ENCODE measurements around the gene ANKRD29.

GRCh38 chr18:21997520-21997826 lies 171.9 kb upstream of the GATA6 start:
- RRBS = no CpG with 5 or more reads among the region's 6 CpGs

DNA sequence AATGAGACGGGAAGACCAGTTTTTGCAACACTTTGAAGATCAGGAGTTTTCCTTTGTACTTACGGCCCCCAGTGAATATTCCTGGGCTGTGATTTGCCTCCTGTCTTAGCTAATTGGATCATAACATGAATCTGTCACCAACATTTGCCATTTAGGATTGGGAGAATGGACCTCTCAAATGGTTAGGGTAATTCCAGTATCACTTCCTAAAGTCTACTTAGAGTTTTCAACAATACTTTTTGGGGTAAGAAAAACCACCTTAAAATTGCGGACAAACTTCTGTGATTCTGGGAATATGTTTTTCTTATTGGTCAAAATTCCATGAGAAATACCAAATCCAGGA lies 136.7 kb upstream of the GATA6 start:
- RRBS = no CpG with 5 or more reads among the region's 3 CpGs

DNA sequence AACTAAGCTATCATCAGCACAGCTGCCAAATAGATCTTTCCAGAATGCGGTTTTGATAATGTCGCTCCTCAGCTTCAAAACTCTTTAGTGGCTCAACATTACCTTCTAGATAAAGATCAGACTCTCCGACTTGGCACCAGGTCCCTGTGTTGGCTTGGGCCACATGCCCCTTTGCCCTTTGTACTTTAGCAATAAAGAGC lies 128.9 kb upstream of the GATA6 start:
- RRBS = no CpG with 5 or more reads among the region's 3 CpGs

GRCh38 chr18:22060626-22061015 lies 108.8 kb upstream of the GATA6 start:
- RRBS = no CpG with 5 or more reads among the region's 2 CpGs

GRCh38 chr18:22084037-22085223 lies 85.0 kb upstream of the GATA6 start:
- RRBS = no CpG with 5 or more reads among the region's 20 CpGs

- RRBS = no CpG with 5 or more reads among the region's 13 CpGs
Observed at GRCh38 chr18:22087588-22088574, 81.5 kb upstream of the GATA6 start.

GRCh38 chr18:22167030-22167493 lies 2.3 kb upstream of the GATA6 start:
- RRBS = 80% methylated on average over 15 of the region's 26 CpGs

DNA sequence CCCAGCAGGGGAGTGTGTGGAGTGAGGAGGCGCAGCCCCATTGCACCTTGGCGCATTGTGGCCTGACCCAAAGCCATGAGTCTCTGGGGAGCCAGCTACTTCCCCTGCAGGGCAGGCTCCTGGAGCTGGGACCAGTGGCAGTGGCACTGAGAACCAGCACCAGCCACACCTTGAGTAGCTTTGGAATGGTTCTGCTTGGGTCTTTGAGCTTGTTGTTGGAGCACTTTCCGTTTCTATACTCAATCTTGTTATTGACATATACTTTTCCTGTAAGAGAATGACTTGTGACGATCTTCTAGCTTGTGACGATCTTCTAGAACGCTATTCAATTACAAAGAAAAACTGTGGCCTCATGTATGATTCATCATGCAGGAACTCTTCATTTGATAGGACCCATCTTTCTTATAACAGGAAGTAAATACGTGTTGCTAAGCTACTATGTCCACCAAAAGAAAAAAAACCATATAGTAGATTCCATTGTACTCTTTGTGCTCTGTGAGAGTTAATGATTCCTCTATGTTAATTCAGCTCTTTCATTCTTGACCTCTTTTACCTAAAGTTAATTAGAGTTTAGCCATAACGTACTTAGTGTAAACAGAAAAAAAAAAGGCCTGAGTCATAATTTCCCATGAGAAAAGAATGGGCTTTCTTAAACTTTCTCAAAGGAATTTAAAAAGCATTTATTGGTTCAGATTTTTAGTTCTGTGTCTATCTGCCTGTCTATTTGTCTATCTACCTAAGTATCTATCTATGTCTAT lies 113.1 kb downstream of the GATA6 start:
- RRBS = no CpG with 5 or more reads among the region's 8 CpGs

DNA sequence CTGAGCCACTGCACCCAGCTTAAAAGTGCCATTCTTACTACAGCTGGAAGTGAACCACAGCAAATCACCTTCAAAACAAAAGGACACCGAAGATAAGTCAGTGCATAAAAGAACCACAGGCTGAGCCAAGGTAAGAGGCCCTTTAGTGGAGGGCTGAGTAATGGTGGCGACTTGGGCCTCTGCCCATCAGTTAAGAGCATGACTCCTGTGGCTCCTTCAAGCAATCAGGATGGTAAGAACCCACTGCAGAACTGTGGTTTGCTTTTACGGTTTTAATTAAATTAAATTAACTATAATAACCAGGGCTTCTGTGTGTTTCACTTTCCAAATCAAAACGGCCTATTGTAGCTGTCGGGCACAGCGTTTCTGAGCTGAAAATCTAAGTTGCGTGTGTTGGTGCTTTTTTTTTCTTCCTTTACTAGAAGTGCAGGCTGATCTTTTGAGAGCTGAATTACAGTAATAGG lies 75.0 kb downstream of the CTAGE1 start:
- RRBS = no CpG with 5 or more reads among the region's 7 CpGs

DNA sequence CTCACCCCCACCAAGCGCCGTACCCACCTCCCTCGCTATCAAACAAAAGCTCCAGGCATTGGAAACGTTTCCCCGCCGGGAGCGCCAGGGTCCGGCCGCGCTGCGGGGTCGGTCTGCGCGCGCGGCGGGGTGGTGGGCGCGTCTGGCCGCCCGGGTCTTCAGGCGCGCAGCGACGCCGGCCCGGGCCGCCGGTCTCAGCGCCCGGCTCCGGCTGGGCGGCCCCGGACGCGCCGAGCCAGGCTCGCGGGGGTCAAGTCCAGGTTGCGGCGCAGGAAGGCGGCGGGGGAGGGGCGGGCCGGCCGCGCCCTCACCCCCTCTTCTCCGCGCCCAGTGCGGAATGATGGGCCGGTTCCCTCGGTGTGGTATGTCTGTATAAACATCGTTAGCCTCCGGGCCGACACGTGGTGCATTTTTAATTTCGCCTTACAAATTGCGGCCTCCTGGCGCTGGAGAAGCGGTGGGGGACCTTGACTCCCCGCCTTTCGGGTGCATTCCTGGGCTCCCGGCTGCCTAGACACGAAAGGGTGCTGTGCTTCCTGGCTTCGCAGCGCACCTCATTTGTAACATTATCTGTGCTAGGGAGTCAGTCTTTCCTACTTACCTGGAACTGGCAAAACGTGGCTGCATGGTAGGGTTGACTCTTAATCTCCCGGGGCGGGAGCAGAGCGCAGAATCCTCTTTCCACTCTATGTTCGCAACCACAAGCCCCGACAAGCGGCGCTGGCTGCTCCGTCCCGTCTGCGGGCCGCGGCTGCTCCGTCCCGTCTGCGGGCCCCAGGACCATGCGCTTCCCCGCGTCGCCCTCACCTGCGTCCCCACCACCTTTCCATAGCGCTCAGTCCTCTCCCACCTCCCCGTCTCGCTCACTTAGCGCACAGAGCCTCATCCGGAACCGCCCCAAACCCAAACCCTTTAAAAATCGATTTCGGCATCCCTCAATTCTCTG lies 69.0 kb downstream of the CTAGE1 start:
- RRBS = 3% methylated on average over 39 of the region's 95 CpGs

GRCh38 chr18:23265418-23265748 lies 130.1 kb downstream of the CABLES1 start:
- RRBS = no CpG with 5 or more reads among the region's 4 CpGs

DNA sequence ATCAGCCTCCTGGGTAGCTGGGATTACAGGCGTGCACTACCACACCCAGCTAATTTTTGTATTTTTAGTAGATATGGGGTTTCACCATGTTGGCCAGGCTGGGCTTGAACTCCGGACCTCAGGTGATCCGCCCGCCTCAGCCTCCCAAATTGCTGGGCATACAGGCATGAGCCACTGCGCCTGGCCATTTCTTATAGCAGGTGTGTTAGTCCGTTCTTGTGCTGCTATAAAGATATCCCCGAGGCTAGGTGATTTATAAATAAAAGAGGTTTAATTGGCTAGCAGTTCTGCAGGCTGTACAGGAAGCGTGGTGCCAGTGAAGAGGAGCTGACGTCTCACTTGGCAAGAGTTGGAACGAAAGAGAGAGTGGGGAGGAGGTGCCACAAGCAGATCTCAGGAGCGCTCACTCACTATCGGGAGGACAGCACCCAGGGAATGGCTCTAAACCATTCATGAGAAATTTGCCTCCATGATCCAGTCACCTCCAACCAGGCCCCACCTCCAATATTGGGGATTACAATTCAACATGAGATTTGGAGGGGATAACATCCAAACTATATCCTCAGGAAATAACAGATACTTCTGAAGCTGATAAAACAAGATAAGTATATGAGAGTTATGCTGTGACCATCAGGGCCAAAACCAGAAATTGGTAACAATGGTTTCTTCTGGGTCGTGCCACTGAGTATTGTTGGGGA lies 7.6 kb upstream of the RMC1 start:
- RRBS = no CpG with 5 or more reads among the region's 13 CpGs

- RRBS = no CpG with 5 or more reads among the region's 10 CpGs
Observed at GRCh38 chr18:23504564-23505215, 1.4 kb downstream of the RMC1 start.

DNA sequence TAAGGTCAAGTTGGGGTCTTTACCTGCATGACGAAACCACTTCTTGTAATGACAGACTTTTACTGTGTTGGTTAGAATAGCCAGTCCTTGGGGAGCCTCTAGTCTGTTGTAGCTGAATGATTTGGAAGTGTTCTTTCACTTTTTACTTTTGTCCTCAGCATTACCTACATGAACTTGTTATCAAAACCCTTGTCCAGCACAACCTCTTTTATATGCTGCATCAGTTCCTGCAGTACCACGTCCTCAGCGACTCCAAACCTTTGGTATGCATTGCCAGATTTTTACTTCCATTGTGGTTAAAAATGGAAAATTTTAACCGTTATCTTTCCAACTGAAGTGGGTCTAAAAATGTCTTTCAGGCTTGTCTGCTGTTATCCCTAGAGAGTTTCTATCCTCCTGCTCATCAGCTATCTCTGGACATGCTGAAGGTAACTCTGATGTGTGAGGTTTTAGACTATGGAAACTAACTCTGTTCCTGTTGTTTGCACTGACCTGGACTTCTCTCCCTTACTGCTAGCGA lies 26.6 kb downstream of the RMC1 start:
- RRBS = no CpG with 5 or more reads among the region's 5 CpGs

DNA sequence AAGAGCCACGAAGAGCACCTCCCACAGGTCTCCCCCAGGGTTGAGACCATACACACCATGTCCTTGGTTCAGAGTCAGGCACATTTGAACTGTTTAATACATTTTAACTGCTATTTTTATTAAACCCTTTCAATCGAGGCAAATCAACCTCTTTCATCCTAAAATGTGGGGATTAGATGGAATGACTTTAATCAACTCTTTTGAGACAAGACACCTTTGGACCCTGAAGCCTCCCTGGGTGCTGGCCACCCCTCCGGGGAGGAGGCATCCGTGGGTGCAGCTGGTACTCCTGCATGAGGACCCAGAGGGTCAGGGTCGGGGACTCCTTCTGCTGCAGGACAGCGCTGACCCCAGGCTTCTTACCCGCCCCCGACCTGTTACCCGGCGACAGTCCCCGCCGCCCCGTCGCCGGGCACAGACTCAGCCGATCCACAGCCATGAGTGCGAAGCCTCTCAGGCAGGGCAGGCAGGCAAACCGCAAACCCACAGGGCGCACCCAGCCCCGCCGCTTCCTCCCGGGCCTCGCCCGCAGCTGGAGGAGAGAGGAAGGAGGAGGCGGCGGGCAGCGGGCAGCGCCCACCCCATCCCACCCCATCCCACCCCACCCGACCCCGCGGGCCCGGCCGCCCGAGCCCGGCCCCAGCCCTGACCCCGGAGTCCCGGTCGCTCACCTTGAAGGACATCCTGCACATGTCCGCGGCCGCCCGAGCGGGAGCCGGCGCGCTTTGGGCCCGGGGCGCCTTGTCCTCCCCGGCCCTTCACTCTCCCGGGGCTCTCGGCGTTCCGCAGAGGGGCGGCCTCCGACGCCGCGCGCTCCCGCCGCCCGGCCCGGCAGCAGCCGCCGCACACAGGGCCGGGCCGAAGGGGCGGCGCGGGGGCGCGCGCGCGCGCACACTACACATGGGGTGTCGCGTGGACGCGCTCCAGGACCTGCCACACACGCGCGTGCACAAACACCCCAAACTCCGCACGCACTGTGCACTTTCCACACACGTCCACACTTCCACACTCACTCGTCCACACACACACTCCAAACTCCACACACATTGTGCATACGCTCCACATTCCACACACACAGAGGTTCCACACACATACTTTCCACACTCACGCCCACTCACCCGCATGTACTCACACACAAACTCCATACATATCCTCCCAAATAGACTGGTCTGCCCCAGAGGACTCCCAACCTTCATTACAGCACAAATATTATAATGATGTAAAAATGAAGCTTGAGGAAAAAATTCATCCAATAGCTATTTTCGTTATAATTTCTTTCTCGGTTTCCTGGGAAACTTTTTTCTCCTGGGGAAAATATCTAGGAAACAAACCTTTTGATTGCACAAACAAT lies at the start of gene ANKRD29:
Gene ANKRD29, minus strand, starts transcription at position 873 of the 1,351 bp plus-strand sequence.
- RRBS = 2% methylated on average over 34 of the region's 92 CpGs

- RRBS = no CpG with 5 or more reads among the region's 4 CpGs
Observed at GRCh38 chr18:23663390-23663666, 617 bp upstream of the ANKRD29 start.

GRCh38 chr18:23894589-23895205 lies 119.9 kb upstream of the TTC39C start:
- RRBS = no CpG with 5 or more reads among the region's 14 CpGs

DNA sequence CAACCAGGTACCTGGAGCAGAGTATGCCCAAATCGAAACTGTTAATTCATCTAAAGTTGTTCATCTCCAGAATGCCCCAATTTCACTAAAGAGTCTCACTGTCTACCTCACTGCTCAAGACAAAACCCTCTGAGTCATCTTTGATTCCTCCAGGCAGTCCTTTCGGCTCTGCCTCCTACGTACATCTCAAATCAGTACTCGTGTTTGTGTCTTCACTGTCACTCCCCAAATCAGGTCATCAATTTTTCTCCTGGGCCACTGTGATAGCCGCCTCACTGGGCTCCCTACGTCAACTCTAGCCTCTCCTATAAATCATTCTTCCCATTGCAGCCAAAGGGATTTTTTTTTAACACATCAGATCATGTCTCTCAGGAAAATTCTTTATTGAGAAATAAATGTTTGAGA lies 42.1 kb upstream of the TTC39C start:
- RRBS = no CpG with 5 or more reads among the region's 6 CpGs

- RRBS = no CpG with 5 or more reads among the region's 5 CpGs
Observed at GRCh38 chr18:23998765-23999241, 15.8 kb upstream of the TTC39C start.

- RRBS = no CpG with 5 or more reads among the region's 9 CpGs
Observed at GRCh38 chr18:24009627-24010630, 4.6 kb upstream of the TTC39C start.

All from HTR-8/SVneo (cell line).